Karpas-422 (cell line): ENCODE data around the genes VSX2 and FOS.

- PRO-cap, result no peak
- RAMPAGE, long total RNA, result no peak
These were observed 22.2 kb downstream of the MIDEAS start for GRCh38 chr14:73737880-73738295.

DNA sequence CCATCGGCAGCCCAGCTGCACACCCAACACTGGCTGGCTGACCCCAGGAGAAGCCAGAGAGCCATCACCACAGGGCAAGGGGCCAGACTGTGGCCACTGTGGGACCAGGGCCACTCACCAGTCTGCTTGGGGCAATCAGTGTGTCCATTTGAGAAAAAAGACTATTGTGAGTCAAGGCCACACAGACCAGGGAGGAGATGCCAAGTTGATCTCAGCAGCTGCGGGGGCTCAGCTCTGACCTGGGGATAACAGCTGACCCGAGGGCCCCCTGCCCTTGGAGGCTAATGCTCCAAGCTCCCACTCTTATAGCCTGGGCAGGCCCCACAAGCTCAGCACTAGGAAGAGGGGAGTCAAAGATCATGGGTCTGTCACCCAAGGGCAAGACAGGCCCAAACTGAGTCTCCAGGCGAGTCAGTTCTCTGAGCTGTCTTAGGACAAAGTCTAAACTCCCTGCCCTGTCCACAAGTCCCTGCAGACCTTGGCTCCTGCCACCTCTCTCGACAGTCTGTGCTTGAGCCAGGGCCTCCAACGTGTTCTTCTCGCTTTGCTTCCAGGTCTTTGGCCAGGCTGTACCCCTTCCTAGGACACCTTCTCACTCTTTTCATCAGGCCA, 15.8 kb downstream of the MIDEAS start:
- PRO-cap, result no peak
- RAMPAGE, long total RNA, result no peak

- PRO-cap, result no peak
- RAMPAGE, long total RNA, result no peak
These were observed 11.3 kb upstream of the MIDEAS start for GRCh38 chr14:73771413-73771821.

DNA sequence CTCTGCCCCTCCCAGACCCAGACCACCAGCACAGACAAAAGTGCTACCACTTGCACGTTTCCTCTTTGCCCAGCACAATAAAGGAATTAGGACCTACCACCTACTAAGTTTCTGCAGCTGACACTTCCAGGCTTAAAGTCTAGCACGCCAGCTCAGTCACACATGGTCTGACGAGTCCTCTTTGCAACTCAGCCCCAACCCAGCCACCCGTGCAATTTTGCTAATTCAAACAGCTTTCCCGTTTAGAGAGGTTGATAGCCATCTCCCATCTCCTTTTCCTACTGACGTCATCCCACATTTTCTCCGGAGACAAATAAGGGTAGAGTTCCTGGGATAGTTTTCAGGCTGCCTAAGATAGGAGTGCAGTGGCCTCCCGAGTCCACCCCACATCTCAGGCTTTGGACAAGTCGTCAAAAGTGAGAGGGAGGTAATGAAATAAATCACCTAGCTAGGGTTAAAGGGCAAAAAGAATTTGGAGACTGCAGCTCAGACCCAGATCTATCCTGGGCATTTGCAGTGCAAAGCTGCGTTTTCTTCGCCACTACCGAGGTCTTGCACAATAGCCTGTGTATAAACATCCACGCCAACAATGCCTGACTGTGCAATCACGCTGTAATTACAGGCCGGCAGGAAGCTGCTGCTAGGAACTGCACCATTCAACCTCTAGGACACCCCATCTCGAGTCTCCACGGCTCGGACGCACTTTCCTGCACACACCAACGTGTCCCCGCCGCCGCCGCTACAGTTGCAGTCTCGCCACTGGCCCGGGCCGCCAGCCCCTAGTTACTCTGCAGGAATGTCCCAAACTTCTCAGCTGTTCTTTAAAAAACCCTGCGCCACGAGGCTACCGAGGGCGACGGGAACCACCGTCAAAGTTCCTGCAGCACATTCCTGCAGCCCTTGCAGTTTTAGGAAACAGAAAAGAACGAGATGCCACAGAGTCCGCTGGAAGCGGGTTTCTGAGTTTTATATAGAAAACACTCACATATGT, 25.6 kb upstream of the MIDEAS start:
- PRO-cap, result no peak
- RAMPAGE, long total RNA, result no peak

DNA sequence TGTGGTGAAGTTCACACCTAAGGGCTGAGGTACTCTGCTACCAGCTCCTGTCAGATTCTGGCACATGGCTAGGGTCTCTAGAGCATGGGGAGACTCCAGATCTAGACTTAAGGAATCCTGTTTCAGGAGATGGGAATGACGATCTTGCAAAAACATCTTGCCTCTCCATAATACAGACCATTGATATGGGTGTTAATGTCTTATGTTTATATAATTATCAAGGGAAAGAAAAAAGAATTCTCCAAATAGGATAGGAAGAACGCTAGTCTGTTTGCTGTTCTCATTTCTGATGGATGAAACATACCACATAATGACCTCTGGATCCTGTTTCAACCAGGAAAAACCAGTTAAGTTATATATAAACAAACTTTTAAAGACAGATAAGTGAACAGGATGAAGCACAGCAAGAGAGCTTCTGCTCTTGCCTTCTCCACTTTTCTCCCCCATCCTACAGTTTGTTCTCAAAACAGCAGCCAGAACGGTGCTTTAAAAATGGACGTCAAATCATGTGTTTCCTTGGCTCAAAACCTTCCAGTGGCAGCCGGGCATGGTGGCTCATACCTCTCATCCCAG, 27.8 kb downstream of the COQ6 start:
- PRO-cap, result no peak
- RAMPAGE, long total RNA, result no peak

DNA sequence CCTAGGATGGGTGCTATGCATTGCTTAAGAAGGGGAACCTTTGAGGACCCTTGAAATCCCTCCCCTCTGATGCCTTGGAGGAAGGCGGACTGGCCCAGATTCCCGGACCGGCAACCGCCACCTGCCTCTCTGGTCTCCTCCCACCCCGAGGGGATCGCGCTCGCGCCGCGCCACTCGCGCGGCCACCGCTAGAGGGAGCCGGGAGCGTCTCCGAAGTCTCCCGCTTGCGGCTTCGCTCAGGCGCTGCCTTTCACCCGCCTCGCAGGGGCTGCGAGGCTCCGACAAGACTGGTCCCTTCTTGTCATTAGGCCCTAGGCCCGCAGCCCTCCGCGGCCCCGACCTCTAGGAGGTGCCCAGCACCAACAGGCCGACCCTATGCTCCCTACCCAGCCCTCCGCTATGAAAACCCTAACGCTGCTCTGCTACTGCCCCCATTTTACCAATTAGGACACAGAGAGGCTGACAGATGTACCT, 21.6 kb upstream of the VSX2 start:
- PRO-cap, result no peak
- RAMPAGE, long total RNA, result no peak

GRCh38 chr14:74239168-74239535, at the start of gene VSX2:
Gene VSX2, plus strand, starts transcription at chr14:74239449.
- PRO-cap, result no peak
- RAMPAGE, long total RNA, result no peak

DNA sequence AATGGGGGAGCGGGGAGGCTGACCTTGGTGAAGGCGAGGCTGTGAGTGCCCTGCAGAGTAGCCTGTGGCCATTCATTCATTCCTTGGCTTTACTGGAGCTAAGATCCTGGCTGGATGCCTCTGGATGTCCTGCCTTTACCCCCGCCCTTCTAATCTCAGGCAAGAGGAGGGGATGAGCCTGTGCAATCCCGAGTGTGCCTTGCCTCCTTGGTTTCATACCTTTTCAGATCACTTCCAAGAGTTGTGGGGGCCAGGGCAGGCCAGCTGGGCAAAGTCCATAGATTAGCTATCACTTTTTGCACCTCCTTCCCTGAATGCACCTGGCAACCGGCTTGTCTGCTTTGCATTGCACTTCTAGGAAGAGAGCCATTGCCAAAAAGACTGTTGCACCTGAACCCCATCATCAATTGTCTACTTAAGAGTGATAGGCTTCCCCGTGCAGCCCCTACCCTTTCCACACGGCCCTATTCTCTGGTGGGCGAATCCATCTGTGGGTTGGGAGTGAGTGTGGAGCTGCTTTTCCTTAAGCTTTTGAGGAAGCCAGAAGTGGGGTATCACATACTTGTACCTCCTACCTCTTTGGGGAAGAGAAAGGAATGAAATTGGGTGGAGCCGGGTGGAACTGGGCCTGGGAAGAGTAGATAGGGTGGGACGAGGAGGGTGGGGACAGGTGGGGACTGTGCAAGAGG, 1.6 kb downstream of the VRTN start:
- PRO-cap, result no peak
- RAMPAGE, long total RNA, result no peak

DNA sequence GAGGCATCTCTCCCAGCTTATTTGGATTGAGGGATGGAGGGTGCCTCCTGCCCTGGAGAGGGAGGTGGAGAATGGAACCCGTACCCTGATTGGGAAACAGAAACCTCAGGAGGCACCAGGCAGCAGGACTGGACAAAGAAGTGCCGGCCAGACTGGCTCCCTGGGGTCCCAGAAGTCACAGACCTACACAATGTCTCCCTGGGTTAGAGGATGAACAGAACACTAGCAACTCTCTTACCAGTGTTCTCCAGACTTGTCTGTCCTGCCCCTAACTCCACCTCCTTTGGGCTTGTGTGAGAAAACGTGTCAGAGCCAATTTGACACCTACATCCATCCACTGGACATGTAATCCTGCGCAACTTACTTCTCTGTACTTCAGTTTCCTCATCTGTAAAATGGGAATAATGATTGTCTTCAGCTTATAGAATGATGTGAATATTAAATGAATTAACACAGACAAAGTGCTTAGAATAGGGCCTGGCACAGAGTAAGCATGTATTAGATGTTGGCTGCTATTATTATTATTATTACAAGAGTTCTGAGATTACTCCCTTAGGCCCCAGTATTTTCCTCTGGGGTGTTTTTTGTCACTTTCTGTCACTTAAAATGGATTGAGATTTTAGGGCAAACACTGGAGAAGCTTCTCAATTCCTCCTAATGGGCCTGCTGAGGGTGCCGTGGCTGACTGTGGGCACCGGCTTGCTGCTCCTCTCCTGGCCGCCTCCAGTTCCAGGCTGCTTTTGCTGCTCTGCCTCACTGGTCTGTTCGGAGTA, 40.9 kb upstream of the LTBP2 start:
- PRO-cap, result no peak
- RAMPAGE, long total RNA, result no peak

- PRO-cap, result no peak
- RAMPAGE, long total RNA, result no peak
These were observed 613 bp downstream of the RPS6KL1 start for GRCh38 chr14:74922294-74923000.

DNA sequence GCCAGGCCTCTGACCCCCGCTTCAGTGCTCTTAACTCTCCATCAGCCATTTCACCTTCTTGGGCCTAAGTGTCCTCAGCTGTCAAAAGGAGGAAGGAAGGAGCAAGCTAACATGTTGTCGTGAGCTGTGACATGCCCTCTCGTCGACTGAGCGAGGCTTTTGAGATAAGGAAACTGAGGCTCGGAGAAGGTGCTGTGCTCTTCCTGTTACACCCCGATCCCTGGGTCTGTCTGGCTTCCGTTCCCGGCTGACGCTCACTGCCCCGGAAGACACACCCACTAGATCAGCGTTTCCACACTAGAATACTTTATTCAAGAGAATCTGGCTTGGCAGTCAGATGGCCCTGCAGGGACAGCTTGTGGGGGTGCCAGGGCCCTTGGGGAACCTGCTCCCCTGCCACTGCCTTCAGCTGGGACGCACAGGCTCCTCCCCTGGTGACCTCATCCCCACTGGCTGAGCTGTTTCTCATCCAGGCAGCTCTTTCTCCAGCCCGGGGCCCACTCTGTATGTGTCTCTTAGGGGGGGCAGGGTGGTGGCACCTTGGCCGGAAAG, 13.8 kb downstream of the PGF start:
- PRO-cap, result bidirectional peak, plus-strand start at position 481 of the sequence, minus-strand start at position 228 of the sequence
- RAMPAGE, long total RNA, result no peak

GRCh38 chr14:74948155-74948971, 7.0 kb downstream of the PGF start:
- PRO-cap, result no peak
- RAMPAGE, long total RNA, result no peak

DNA sequence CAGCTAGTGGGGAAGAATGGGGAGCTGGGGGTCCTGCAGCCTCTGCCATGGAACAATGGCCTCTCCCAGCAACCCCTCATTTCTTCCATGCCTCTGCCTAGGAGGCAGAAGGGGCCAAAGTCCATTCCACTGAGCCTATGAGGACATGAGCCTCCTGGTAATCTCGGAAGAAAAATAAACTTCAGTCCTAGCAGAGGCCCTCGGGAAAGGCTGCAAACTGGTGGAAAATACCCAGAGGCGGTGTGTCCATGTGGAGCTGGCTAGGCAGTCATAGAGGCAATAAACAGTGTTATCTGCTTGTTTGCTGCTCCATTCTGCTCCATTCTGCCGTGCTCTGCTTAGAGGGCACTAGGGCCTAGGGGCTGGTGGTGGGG, 4.5 kb downstream of the PGF start:
- PRO-cap, result no peak
- RAMPAGE, long total RNA, result no peak

DNA sequence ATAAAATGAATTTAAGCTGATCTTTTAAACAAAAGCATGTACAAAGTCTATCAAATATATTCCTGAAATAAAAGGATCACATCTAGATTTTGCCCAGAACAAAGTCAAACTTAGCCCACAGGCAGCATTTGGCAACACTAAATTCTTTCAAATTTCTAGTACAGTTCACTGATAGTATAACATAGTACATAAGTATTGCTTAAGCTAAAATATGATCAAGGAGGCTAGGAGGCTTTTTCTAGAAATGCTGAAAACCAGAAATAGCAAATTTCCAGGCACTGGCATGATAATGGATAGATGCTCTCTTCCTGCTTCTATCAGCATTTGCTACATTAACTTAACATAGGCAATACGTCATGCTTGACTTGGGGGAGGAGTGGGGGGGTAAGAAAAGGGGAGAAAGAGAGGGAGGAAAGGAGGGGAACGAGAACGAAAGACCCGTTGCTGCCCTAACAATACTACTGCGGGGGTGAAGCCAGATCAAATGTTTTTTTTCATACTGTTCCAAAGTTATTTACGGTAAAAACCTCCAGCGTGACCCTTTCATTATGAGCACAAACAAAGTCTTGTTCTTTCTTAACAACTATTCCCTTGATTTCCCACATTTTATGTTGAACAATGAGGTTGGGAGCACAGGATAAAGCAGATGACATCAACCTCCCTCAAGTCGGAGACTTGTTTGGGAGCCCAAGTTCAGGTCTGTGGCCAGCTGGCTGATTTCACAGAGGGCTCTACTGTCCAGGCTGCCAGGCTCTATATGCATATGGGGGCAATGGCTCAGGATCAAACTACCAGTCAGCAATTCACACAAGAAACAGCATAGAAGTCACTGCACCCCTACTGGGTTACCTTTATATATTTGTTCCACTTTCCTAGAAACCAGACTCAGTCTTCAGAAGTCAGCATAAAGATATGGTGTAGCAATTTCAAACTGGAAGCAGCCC, 10.5 kb downstream of the TMED10 start:
- PRO-cap, result no peak
- RAMPAGE, long total RNA, result no peak

- PRO-cap, result no peak
- RAMPAGE, long total RNA, result no peak
These were observed 49.2 kb upstream of the FOS start for GRCh38 chr14:75229318-75229976.

- PRO-cap, result no peak
- RAMPAGE, long total RNA, result no peak
These were observed 44.1 kb upstream of the FOS start for GRCh38 chr14:75234516-75234916.

GRCh38 chr14:75268622-75269536, 9.7 kb upstream of the FOS start:
- PRO-cap, result no peak
- RAMPAGE, long total RNA, result no peak

- PRO-cap, result bidirectional peak, plus-strand start at chr14:75278849, minus-strand start at chr14:75278490
- RAMPAGE, long total RNA, result start-site peak on the plus strand at chr14:75278824-75278828, 7 and 19 reads in 2 replicates
These were observed at the start of gene FOS for GRCh38 chr14:75277988-75279234. Gene FOS, plus strand, starts transcription at chr14:75278828.

- PRO-cap, result bidirectional peak, plus-strand start at chr14:75294404, minus-strand start at chr14:75294151; unidirectional peak, plus-strand start at chr14:75294626
- RAMPAGE, long total RNA, result start-site peak on the plus strand at chr14:75294373-75294441, 13 and 8 reads in 2 replicates
These were observed 15.8 kb downstream of the FOS start for GRCh38 chr14:75294243-75295036.

- PRO-cap, result no peak
- RAMPAGE, long total RNA, result no peak
These were observed 18.7 kb downstream of the FOS start for GRCh38 chr14:75297278-75297872.